HepG2 (cell line): ENCODE measurements around a stretch of chr15.

- RRBS, 2 experiments: no CpG with 5 or more reads among the region's 4 CpGs
CAGE:
- cytosol, long polyA minus RNA: no peak
- cytosol, long polyA plus RNA: no peak
- long polyA plus RNA: no peak
- nucleus, long polyA minus RNA: no peak
- nucleus, long polyA plus RNA: no peak
Observed at GRCh38 chr15:59791808-59792259, 102.7 kb upstream of the BNIP2 start.

GRCh38 chr15:60356633-60357500, 40.9 kb downstream of the ANXA2 start:
- RRBS, 2 experiments: no CpG with 5 or more reads among the region's 7 CpGs
CAGE:
- cytosol, long polyA minus RNA: no peak
- cytosol, long polyA plus RNA: no peak
- long polyA plus RNA: no peak
- nucleus, long polyA minus RNA: no peak
- nucleus, long polyA plus RNA: no peak

DNA sequence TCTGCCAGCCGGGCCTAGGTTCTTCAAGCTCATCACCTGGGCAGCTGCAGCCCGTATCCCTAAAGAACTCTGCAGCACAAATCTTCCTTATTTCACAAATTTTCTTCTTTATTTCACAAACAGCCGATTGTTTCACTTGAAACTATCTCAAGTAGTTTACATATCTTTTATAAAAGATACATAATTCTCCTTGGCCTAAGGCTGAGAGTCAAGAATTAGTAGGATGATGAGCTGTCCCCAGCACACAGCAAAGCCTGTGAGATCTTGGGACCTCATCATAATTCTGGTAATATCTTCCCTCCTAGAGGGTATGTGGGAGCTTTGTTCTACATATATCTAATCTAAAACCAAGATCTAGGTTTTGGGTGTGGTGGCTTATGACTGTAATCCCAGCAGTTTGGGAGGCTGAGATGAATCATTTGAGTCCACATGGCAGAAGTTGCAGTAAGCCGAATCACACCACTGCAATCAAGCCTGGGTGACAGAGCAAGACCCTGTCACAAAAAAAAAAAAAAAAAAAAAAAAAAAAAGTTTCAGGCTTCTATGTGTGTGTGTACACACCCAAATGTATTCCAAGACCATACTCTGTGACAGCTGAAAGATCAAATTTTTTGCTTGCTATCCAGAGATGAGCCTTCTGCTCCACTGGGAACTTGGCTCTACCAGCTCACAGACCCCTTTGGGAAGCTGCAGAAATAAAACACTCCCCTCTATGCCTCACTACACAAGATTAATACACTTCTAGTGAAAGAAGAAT, 35.1 kb downstream of the ANXA2 start:
- RRBS, 2 experiments: no CpG with 5 or more reads among the region's 4 CpGs
CAGE:
- cytosol, long polyA minus RNA: no peak
- cytosol, long polyA plus RNA: no peak
- long polyA plus RNA: no peak
- nucleus, long polyA minus RNA: no peak
- nucleus, long polyA plus RNA: no peak

GRCh38 chr15:60392331-60393786, 4.9 kb downstream of the ANXA2 start:
- RRBS, 2 experiments: no CpG with 5 or more reads among the region's 13 CpGs
CAGE:
- cytosol, long polyA minus RNA: no peak
- cytosol, long polyA plus RNA: no peak
- long polyA plus RNA: no peak
- nucleus, long polyA minus RNA: no peak
- nucleus, long polyA plus RNA: no peak

DNA sequence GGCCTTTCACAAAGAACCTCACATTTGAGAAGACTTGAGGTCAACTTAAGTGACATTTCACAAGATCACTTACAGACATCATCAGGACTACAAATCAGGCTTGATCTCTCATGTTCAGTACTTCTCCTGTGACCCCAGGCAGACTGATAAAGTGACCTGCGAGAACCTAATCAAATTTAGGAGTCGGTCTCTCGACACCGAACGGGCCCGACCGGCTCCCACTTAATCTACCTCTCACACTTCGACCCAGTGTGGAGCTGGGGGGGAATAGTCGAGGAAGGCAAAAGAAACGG, 501 bp downstream of the ICE2 start:
- RRBS, 2 experiments: no CpG with 5 or more reads among the region's 10 CpGs
CAGE:
- cytosol, long polyA minus RNA: no peak
- cytosol, long polyA plus RNA: no peak
- long polyA plus RNA: no peak
- nucleus, long polyA minus RNA: no peak
- nucleus, long polyA plus RNA: no peak

DNA sequence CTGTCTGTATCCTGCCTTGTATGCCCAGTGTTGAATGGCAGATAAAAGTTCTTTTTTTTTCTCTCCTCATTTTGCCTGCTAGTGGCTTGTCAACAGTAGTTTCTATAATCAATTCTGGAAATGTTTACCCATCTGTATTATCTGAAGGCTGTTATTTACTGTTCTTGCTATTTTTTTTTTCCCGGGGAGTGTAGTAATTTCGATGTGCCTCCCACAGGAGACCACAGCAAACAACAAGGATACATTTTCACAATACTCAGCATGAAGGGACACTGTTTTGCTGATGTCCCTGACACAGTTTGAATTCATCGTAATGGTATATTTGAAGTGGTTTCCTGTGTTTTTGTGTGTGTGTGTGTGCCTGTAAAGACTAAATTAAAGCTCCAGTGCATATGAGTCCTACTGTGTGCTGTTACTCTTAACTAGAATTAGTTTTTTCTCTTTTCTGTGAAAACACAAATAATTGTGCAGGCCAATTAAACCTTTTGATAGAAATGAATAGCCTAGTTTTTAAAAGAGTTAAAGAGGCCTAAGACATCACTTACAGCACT, 92.1 kb upstream of the ICE2 start:
- RRBS, 2 experiments: no CpG with 5 or more reads among the region's 3 CpGs
CAGE:
- cytosol, long polyA minus RNA: no peak
- cytosol, long polyA plus RNA: no peak
- long polyA plus RNA: no peak
- nucleus, long polyA minus RNA: no peak
- nucleus, long polyA plus RNA: no peak

GRCh38 chr15:60576035-60576476, 97.1 kb upstream of the ICE2 start:
- RRBS, 2 experiments: no CpG with 5 or more reads among the region's 2 CpGs
CAGE:
- cytosol, long polyA minus RNA: no peak
- cytosol, long polyA plus RNA: no peak
- long polyA plus RNA: no peak
- nucleus, long polyA minus RNA: no peak
- nucleus, long polyA plus RNA: no peak

DNA sequence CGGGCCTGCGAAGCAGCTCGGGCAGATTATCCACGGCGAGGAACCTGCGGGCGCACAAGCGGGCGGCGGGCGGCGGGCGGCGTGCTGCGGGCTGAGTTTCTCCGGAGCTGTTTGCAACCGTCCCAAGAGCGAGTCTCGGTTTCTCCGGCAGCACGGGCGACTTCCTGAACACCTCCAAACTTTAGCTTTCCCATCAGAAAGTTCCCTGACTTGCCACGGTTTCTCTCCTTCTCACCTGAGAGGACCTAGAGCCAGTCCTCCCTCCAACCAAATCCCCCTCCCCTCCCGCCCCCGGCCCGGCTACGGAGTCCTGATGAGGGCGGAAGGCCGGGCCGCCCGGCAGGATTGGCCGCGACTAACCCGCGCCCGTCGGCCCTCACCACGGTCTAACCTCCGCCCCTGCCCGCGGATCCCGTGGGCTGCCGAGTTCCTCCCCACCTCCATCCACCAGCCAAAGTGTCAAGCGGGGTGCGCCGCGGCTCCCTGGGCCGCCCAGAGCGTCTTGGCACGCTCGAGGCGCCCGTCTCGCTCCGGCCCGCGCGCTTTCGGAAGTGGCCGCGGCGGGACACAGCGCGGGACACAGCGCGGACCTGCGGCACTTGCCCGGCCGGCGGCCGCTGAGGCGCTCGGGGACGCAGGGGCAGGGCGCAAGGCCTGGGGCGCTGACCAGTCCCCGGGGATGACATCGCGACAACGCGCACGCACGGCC, 112.4 kb upstream of the ICE2 start:
- RRBS, 2 experiments: under 1 to 1% methylated on average over 39 to 43 of the region's 83 CpGs
CAGE:
- cytosol, long polyA minus RNA: no peak
- cytosol, long polyA plus RNA: no peak
- long polyA plus RNA: no peak
- nucleus, long polyA minus RNA: no peak
- nucleus, long polyA plus RNA: no peak

DNA sequence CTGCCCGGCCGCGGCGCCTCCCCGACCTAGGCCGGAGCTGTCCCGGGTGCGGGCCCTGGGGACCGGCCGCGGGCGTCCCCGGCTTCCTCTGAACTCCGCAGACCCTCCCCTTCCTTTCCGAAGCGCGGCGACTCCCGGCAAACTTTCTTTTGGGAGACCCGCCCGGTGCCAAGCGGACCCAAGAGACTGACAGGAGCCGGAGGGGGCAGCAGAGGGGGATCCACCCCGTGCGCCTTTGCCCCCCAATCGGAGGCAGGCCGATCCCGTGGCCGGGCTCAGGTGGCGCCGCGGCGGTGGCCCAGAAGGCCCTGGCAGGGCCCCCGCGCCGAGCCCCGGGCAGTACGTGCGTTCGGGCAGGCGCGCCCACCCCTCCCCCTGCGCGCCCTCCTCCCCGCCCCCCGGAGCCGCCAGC, 113.0 kb upstream of the ICE2 start:
- RRBS, 2 experiments: 2% methylated on average over 32 of the region's 47 CpGs
CAGE:
- cytosol, long polyA minus RNA: no peak
- cytosol, long polyA plus RNA: no peak
- long polyA plus RNA: no peak
- nucleus, long polyA minus RNA: no peak
- nucleus, long polyA plus RNA: no peak

- RRBS, 2 experiments: 1 to 3% methylated on average over 31 to 36 of the region's 95 CpGs
CAGE:
- cytosol, long polyA minus RNA: start-site peak on the minus strand at chr15:60592526-60592626, 42 reads
- cytosol, long polyA plus RNA: no peak
- long polyA plus RNA: start-site peak on the minus strand at chr15:60592463-60592626, 90 and 114 reads in 2 replicates
- nucleus, long polyA minus RNA: no peak
- nucleus, long polyA plus RNA: start-site peak on the minus strand at chr15:60592528-60592604, 148 and 343 reads in 2 replicates
Observed at GRCh38 chr15:60592355-60593285, 113.7 kb upstream of the ICE2 start.

GRCh38 chr15:60720466-60721467, 241.8 kb upstream of the ICE2 start:
- RRBS, 2 experiments: no CpG with 5 or more reads among the region's 19 CpGs
CAGE:
- cytosol, long polyA minus RNA: no peak
- cytosol, long polyA plus RNA: no peak
- long polyA plus RNA: no peak
- nucleus, long polyA minus RNA: no peak
- nucleus, long polyA plus RNA: no peak

DNA sequence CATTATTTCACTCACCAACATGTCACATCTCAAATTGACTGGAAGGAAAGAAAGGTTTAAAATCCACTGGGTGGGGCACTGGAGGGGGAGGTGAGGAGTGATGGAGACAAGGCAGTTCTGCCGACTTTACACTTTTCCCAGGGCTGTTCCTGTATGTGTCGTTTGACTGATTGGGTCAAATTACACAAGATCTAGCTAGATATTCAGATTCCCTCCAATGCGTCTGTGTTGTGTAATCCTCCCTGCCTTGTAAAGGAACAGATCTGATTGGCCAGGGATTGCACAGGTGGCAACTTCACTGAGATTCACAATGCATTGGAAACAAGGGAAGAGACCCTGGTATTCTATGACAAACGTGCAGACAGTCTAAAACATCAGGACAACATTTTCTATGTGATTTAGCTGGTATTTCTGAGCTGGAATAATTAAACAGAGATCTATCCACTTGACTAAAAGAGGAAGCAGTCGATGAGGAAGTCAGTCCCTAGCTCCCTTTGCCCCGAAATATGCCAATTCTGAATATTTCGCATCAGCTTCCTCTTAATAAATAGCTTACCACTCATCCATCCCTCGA, 313.0 kb downstream of the RORA start:
- RRBS, 2 experiments: no CpG with 5 or more reads among the region's 8 CpGs
CAGE:
- cytosol, long polyA minus RNA: no peak
- cytosol, long polyA plus RNA: no peak
- long polyA plus RNA: no peak
- nucleus, long polyA minus RNA: no peak
- nucleus, long polyA plus RNA: no peak

DNA sequence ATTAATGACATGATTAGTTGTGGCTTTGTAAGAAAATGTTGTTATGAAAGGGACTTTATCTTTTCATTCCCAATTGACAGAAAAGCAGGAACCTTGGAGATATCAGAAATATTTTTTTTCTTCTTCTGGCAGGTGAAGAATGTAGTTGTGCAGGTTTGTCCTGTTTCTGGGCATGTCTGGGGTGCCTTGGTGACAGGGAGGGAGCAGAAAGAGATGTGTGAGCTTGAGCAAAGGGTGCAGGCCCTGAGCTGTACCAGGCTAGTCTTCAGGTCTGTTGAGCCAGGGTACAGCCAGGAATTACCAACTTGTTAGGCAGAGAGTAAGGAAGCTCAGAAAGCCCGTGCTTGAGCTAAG, 310.6 kb downstream of the RORA start:
- RRBS, 2 experiments: no CpG with 5 or more reads among the region's 1 CpG
CAGE:
- cytosol, long polyA minus RNA: no peak
- cytosol, long polyA plus RNA: no peak
- long polyA plus RNA: no peak
- nucleus, long polyA minus RNA: no peak
- nucleus, long polyA plus RNA: no peak

- RRBS, 2 experiments: no CpG with 5 or more reads among the region's 5 CpGs
CAGE:
- cytosol, long polyA minus RNA: no peak
- cytosol, long polyA plus RNA: no peak
- long polyA plus RNA: no peak
- nucleus, long polyA minus RNA: no peak
- nucleus, long polyA plus RNA: no peak
Observed at GRCh38 chr15:61032770-61033392, 196.2 kb downstream of the RORA start.

DNA sequence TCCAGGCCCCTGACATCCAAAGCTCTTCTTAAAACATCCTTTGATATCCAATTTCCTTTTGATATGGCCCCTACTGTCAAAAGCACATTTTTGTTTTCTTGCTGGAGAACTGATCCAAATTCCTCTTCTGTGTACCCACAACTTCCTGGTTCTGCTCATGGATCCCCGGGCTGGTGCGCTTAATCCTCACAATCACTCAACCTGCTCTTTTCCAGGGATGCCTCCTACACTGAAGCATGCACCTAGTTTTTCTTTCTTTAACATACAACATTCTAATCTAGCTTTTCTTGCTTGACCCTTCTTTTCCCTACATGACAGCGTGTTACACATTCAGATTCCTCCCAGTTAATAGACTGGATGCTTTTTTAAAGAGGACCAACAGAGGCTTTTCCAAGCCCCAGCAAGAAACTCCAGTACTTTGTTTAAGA, 126.6 kb downstream of the RORA start:
- RRBS, 2 experiments: no CpG with 5 or more reads among the region's 3 CpGs
CAGE:
- cytosol, long polyA minus RNA: no peak
- cytosol, long polyA plus RNA: no peak
- long polyA plus RNA: no peak
- nucleus, long polyA minus RNA: no peak
- nucleus, long polyA plus RNA: no peak

GRCh38 chr15:61403792-61405006, 175.1 kb upstream of the RORA start:
- RRBS, 2 experiments: no CpG with 5 or more reads among the region's 13 CpGs
CAGE:
- cytosol, long polyA minus RNA: no peak
- cytosol, long polyA plus RNA: no peak
- long polyA plus RNA: no peak
- nucleus, long polyA minus RNA: no peak
- nucleus, long polyA plus RNA: no peak

DNA sequence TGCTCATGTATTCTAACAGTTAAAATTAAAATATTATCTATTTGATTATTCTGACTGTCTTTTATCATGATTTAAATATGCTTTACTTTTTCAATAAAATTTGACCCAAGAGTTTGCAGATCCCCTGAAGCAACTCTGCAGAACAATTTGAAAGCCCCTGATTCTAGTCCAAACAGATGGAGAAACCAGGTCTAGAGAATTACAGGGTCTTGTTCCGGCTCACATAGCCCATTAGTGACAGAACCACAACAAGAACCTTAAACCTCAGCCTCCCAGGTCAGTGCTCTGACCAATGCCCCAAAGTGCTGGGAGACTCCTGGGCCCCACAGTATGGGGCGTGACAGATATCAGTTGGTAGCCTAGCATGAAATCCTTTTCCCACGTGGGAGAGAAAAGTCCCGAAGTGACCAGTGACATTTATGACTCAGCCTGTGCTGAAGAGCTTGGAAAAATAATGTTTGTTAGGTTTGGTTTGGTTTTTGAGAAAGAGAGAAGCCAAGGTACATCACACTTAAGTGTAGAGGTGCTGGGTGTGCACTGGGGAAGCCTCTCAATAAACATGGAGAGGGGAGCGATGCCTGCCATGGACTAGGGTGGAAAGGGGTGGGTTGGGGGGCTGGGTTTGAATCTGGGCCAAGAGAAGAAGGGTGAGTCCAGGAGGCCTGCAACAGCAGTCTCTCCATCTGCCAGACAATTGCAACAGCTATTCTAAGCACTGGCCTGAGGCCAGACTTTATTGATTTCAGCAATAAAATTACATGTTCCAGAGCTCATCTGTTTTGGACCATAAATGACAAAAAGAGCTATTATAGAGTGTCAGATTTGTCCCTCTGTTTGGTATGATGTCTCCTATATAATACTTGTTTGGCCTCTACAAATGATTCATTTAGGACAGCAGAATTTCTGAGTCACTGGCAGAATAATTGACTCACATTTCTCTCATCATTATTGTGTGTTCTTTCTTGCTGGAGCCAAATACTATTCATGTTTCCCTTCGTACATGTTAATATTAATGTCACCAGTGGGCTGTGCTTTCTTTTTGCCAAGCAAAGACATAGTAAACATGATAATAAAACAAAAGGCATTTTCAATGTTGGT, 43.4 kb downstream of the C2CD4A start:
- RRBS, 2 experiments: no CpG with 5 or more reads among the region's 6 CpGs
CAGE:
- cytosol, long polyA minus RNA: no peak
- cytosol, long polyA plus RNA: no peak
- long polyA plus RNA: no peak
- nucleus, long polyA minus RNA: no peak
- nucleus, long polyA plus RNA: no peak

DNA sequence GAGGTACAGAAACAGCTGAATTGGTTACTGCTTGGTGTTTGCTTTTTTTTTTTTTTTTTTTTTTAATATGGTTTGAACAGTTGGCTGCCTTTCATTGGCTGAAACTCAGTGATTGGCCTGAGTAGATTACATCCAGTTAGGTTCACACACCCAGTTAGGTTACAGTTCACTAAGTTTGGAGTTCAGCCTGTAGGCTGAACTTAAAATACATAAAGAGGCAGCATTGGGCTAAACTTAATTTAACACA, 23.1 kb downstream of the C2CD4B start:
CAGE:
- cytosol, long polyA minus RNA: no peak
- cytosol, long polyA plus RNA: no peak
- long polyA plus RNA: no peak
- nucleus, long polyA minus RNA: no peak
- nucleus, long polyA plus RNA: no peak

DNA sequence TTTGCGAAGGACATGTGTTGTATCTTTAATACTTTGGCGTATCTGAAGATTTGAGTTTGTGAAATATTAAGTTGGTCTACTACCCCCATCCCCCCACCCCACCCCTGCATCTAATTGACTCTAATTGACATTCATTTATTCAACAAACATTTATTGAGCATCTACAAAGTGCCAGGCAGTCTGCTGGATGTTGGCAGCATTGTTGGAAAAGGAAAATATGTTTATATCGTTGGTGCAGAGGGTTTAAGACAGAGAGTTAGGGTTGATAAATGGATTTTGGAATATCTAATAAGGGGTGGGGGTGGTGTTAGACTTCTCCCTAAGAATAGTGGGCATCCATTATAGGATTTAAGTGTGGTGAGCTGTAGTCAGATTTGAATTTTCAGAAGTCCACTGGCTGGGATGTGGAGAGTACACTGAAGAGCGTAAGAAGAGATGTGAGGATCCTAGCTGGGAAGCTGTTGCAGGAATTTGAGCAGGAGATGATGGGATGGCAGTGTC, 217.7 kb downstream of the TLN2 start:
- RRBS, 2 experiments: no CpG with 5 or more reads among the region's 4 CpGs
CAGE:
- cytosol, long polyA minus RNA: no peak
- cytosol, long polyA plus RNA: no peak
- long polyA plus RNA: no peak
- nucleus, long polyA minus RNA: no peak
- nucleus, long polyA plus RNA: no peak

- RRBS, 2 experiments: no CpG with 5 or more reads among the region's 9 CpGs
CAGE:
- cytosol, long polyA minus RNA: no peak
- cytosol, long polyA plus RNA: no peak
- long polyA plus RNA: no peak
- nucleus, long polyA minus RNA: no peak
- nucleus, long polyA plus RNA: no peak
Observed at GRCh38 chr15:62833251-62833747, 209.2 kb upstream of the TPM1 start.